Bile duct (tissue), 1 donor: ENCODE measurements around the genes GIMAP4 and GIMAP2.

- PRO-cap = no peak
These were observed 76.8 kb downstream of the EZH2 start for GRCh38 chr7:148806896-148807997.

GRCh38 chr7:148809552-148810403, 74.3 kb downstream of the EZH2 start:
- PRO-cap = no peak

DNA sequence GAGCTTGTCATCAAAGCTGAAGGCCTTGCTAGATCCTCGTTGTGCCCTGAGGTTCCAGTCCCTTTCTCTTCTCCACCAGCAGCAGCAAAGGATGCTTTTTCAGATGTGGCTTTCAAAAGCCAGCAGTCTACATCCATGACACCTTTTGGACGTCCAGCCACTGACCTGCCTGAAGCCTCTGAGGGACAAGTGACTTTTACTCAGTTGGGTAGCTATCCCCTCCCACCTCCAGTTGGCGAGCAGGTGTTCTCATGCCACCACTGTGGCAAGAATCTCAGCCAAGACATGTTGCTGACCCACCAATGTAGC, 16.7 kb upstream of the ZNF282 start:
- PRO-cap = no peak

GRCh38 chr7:149228607-149229088, 10.8 kb upstream of the ZNF212 start:
- PRO-cap = no peak

- PRO-cap = no peak
These were observed 824 bp upstream of the ZNF467 start for GRCh38 chr7:149774157-149774666.

DNA sequence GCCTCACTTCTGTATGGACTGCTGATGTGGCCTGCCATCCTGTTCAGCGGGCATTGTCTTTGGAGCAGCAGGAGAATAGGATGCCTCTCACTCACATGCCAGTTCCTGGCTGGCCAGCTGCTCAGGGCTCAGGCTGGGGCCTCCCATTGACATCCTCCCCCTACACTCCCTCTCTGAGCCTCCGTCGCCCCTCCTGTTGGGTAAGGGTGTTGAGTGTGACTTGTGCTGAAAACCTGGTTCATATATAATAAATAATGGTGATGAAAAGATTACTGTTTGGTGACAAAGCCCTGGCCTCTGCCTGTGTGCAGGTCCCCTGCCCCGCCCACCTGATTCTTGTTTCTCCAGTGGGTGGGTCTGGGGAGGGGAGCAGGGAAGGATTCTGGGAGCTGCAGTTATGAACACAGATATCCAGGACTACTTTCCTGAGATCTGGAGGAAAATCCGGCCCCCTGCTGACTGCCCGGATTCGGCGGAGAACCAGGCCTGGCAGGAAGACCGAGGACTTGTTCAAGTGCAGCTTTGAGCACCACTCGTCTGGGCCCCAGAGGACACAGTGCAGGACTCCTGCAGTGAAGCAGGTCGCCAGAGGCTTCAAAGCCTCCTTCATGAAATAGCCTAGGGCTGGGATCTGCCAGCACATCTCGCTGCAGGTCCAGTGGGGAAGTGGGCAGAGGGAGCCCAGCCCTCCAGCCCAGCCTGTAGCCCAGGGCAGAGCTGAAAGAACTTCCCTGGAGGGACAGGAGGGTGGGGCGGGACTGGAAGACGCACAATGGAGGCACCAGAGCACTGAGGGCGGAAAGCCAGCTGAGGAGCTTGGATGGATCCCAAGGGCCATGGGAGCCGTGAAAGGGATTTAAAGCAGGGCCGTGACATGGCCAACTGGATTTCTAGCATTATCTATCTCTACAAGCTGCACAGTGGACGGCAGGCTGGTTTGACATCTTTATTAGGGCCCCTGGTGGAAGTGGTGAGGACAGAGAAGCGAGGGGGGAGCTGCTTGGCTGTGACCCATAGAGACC, 7.0 kb downstream of the ATP6V0E2 start:
- PRO-cap = no peak

GRCh38 chr7:149882684-149883239, 9.0 kb downstream of the ATP6V0E2 start:
- PRO-cap = no peak

DNA sequence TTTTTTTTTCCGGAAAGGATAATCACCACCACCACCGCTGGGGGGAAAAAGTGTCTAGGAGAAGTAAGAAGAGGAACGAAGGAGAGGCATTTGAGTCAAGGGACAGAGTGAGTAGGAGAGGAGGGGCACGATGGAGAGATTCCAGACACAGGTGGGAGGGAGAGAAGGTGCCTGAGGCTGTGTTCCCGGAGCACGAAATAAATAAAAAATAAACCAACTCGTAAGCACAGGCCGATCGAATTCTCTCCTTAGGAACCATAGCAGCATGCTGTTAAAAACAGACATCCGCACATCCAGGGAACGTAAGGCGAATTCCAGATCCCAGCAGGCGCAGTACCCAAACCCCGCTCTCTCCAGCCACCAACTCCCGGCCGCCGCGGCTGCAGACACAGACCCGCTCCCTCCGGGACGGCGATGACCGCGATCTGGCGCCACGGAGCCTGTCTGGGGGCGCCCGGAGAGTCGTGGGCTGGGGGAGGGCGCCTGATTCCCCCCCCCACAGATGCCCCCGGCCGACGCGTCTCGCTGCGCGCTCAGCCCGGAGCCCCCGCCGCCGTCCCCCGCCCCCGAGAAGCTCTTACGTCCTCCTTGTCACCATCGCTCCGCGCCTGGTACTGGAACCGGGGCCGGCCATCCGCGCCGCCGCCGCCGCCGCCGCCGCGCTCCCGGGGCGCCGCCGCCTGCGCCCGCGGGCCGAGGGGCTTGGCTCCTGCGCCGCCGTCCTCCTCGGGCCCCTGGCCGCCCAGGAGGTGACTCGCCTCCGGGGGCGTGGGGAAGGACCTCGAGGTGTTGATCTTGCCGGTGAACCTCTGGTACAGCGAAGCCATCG, 173.5 kb downstream of the ATP6V0E2 start:
- PRO-cap = no peak

- PRO-cap = bidirectional peak, plus-strand start at chr7:150324601, minus-strand start at chr7:150324501; unidirectional peak, minus-strand start at chr7:150324642; unidirectional peak, minus-strand start at chr7:150324783
These were observed 1.0 kb upstream of the ACTR3C start for GRCh38 chr7:150324030-150325093.

- PRO-cap = no peak
These were observed 7.1 kb upstream of the ACTR3C start for GRCh38 chr7:150330203-150331169.

- PRO-cap = no peak
These were observed 11.3 kb upstream of the REPIN1 start for GRCh38 chr7:150357096-150357847.

DNA sequence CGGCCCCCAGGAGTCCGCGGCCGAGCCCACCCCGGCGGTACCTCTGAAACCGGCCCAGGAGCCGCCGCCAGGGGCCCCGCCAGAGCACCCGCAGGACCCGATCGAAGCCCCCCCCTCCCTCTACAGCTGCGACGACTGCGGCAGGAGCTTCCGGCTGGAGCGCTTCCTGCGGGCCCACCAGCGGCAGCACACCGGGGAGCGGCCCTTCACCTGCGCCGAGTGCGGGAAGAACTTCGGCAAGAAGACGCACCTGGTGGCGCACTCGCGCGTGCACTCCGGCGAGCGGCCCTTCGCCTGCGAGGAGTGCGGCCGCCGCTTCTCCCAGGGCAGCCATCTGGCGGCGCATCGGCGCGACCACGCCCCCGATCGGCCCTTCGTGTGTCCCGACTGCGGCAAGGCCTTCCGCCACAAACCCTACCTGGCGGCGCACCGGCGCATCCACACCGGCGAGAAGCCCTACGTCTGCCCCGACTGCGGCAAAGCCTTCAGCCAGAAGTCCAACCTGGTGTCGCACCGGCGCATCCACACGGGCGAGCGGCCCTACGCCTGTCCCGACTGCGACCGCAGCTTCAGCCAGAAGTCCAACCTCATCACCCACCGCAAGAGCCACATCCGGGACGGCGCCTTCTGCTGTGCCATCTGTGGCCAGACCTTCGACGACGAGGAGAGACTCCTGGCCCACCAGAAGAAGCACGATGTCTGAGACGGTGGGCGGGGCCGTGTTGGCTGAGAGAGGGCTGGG, 3.8 kb downstream of the REPIN1 start:
- PRO-cap = no peak

- PRO-cap = no peak
These were observed 4.9 kb upstream of the ZNF775 start for GRCh38 chr7:150374016-150374860.

GRCh38 chr7:150388549-150389322, 9.6 kb downstream of the ZNF775 start:
- PRO-cap = no peak

DNA sequence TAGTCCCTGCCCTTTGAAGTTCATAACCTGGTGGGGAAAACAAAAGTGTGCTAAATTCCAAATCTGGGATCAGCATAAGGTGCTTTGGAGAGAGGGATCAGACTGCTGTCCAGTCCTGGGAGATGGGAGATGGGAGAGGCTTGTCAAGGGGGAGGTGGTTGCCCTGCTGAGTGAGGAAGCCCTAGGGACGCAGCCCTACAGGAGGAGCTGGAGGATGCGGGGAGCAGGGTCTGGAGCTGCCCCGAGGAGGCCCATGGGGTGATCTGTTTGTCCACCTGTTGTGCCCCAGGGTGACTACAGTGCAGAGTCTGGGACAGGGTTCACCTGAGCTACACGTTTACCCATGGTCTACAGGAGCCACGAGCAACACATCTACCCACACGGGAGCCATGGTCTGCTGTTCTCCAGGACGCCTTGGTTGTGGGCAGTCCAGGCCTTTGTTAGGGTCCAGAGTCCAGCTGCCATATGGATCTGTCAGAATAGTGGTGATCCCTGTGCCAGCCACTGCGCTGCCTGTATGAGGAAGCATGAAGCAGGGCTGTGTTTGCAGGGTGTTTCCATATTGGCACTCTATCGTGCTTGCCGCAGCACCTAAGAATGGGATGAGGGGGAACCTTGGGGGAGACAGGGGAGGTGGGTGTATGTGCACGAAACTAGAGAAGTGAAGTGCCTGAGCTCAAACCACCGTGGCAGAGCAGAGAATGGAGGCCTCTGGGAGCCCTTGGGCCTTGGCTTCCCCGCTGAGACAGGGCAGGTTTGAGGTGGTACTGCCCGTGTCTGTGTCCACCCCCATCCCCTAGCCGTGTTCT, 2.7 kb upstream of the ENSG00000284691 start:
- PRO-cap = bidirectional peak, plus-strand start at position 477 of the sequence, minus-strand start at position 420 of the sequence

DNA sequence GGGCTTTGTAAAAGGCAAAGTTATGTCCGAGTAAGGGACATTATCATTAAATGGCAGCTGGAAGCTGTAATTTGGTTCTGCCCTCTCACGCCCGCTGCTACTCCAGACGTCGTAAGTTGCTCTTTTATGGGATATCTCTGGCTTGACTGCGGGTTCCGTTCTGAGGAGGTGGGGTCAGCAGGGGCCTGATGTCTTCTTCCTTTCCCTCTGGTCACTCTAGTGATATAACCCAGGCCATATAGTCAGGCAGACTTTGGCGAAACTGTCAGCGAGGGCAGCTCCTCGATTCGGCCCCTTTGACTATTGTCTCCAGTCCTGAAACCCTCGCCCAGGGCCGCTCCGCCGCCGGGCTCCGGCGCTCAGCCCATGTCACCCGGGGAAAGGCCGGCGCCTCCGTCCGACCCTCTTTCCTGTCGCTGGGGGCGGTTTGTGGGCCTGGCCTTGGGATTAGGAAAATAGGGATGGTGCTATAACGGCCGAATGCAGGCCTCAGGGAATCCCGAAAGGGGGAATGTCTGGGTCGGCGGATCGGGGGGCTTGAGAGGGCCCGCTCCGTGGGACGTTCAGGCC, 829 bp upstream of the ENSG00000284691 start:
- PRO-cap = unidirectional peak, plus-strand start at position 127 of the sequence; bidirectional peak, plus-strand start at position 306 of the sequence, minus-strand start at position 302 of the sequence

DNA sequence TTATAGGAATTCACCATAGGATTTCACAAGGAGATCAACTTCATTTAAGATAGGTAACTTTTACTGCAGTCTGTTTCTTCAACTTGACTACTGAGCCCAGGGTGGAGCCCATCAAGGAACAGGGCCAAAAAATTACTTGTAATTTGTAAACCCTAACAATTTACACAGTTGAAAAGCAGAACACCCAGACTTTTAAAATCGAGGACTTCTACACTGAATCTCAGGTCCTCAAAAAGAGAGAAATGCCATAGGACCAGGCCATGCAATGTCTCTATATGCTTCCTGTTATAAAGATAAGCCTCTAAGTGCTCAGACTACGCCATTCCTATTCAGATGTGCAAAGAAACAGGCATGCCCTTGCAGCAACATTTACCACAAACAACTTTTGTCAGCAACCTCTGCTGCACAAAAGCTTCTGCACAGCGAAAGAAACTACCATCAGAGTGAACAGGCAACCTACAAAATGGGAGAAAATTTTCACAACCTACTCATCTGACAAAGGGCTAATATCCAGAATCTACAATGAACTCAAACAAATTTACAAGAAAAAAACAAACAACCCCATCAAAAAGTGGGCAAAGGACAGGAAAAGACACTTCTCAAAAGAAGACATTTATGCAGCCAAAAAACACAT, 10.5 kb upstream of the GIMAP4 start:
- PRO-cap = no peak

- PRO-cap = unidirectional peak, plus-strand start at chr7:150567396
These were observed at the start of gene GIMAP4 for GRCh38 chr7:150566951-150567731. Gene GIMAP4 (plus strand): TSS chr7:150567390.

- PRO-cap = bidirectional peak, plus-strand start at chr7:150685711, minus-strand start at chr7:150685665
These were observed at the start of gene GIMAP2 for GRCh38 chr7:150685434-150685996. Gene GIMAP2 (plus strand): TSS chr7:150685706.

GRCh38 chr7:150687662-150688175, 2.2 kb downstream of the GIMAP2 start:
- PRO-cap = no peak